H4 (cell line): Measurements from ENCODE around the genes FAM24B and LHPP.

DNA sequence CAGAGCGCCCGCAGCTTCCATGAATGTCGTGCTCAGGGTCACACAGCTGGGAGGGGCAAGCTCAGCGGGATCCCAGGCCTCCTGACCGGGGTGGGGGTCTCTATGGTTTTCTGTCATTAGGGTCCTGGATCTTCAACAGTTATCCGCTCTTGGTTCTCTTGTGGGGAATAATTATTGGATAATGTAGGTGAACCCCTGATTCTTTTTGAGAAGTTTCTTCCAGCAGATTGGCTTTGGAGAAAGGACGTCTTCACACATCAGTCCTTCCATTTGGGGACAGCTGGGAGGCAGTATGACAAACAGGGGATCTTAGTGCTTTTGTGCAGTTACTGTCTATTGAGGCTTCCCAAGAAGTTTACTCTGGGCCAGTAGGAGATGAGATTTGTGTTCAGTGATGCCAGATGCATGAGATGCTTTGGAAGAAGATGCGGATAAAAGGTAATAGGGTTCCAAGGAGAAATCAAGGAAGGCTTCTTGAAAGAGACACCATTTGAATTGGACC, 30.5 kb upstream of the BTBD16 start:
- RAMPAGE, long total RNA, result no peak

DNA sequence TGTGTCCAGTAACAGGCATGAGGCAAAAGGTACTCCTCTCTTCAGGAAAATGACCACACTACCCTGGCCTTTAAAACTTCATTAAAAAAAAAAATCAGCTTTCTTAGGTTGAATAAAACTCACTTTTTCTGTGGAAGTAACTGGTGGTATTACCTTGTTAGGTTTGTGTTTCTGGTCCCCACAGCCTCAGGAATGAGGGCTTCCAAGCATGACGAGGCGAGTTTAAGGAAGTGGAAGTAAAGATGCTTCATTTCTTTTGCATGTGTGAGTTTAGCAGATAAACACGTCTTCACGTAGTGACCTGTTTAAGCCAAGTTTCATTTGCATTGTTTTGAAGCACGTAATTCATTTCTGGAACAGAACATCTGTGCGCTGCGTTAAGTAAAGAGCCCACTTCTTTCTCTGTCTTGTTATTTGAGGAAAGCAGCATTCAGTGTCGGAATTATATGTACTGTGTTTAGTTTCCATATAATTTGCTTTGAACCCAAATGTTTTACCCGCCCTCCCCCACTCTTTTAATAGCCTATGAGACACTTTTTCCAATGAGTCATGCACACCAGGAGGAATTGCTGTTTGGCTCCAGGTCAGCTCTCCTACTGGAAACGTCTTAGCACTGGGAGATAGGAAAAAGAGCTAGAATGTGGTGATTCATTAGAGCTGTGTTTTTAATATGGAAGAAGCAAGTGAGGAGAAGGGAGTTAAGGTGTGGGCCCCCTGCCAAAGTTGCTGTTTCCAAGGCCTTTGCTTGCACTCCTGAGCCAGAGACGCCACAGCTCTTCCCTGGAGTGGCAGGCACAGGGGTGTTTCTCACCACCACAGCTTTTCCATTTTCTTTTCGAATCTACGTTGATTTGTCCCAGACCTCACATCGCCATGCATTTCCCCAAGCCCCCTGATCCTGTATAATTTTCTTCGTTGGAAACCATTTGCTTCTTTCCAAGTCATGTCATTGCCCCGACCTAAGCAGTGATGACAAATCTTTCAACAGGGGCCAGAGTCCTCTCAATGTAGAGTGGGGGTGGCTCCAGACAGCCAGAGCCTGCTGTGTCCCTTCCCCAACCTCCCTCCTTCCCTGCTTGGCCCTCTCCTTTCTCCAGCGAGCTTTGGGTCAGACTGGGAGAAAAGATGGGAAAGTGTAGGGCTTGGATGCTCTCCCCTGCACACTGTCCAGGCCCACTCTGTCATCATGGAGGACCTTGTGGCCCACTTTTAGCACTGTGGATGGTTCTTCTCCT, 36.9 kb downstream of the BTBD16 start:
- RAMPAGE, long total RNA, result no peak

DNA sequence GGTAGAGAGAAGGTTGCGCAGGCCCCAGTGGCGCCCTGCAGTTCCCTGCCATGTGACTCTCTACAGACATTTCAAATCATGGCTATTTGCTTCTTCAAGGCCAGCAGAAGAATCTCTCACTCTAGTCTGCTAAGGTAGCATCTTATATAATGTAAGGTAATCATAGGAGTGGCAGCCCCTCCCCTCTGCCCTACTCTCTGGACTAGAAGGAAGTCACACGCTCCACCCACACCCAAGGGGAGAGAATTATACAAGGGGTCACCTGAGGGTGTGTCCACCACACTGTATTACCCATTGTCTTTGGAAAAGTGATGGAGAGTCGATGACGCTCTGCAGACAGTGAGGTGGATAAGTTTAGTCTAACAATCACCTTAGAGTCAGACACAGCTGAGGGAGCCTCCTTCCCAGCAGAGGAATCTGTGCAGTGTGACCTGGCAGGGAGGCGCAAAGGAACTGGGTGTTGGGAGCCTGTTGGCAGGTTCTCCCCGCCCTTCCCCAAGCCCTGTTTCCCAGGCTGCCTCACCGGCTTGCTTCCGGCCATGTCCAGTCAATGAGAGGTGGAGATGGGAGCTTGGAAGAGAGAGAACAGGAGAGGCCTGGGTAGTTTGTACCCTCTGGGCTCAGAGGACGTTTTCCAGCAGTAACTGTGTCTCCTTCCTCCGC, 35.5 kb upstream of the PLEKHA1 start:
- RAMPAGE, long total RNA, result no peak

DNA sequence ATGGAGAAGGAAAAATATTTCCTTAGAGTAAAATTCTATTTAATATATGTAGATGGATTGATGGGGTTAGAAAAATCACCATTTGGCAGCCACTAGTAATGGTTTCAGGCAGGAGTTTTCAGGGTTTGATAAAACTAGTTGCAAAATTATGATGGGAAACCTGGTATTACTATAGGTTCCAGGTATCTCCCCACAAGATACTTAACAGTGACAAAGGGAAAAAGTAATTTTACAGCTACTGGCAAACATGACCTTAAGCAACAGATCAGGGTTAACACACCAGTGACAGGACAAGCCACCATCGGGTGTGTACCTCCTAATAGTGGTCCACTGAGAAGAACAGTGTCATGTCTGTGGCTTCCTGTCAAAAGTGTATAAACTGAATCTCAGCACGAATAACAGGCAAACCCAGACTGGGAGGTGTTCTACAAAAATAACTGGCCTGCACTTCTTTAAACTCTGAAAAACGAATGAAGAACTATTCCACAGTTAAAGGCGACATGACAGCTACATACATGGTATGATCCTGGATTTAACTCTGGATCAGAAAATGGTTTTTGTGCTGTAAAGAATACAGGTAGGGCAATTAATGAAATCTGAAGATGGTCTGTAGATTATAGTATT, 32.2 kb upstream of the ARMS2 start:
- RAMPAGE, long total RNA, result no peak

GRCh38 chr10:122489299-122489651, 27.9 kb downstream of the HTRA1 start:
- RAMPAGE, long total RNA, result no peak

GRCh38 chr10:122514745-122515366, 45.7 kb upstream of the DMBT1 start:
- RAMPAGE, long total RNA, result no peak

GRCh38 chr10:122620863-122621502, 51.7 kb upstream of the SPADH start:
- RAMPAGE, long total RNA, result no peak

DNA sequence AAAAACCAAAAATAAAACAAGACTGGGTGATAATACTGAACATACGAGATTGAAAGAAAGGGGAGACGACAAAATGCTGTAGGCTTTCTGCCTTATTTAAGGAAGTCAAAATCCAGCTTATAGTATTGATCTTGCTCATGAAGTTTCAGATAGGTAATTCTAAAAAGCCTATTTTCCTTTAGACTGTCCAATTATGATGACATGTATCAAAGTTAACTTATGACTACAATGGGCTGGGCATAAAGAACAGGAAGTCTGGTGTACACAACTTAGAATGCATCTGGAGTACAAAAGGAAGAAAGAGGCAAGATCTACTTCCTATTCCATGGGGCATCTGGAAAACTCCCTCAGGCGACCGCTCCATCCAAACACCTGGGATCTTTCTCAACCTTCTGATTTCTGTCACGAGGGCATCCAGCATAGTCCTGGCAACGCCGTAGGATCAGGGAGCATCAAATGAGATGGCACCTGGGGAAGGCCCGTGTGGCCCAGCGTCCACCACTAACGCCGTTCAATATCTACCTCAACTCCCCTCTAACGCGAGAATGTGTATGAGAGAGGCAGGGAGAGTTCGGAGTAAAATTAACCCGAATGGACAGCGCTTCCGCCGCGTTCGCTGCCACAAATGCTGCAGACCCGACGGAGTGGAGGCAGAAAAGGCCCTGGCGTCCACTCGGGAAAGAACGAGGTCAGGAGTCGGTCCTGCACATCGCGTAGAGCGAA, 472 bp downstream of the FAM24B start:
- RAMPAGE, long total RNA, result no peak

DNA sequence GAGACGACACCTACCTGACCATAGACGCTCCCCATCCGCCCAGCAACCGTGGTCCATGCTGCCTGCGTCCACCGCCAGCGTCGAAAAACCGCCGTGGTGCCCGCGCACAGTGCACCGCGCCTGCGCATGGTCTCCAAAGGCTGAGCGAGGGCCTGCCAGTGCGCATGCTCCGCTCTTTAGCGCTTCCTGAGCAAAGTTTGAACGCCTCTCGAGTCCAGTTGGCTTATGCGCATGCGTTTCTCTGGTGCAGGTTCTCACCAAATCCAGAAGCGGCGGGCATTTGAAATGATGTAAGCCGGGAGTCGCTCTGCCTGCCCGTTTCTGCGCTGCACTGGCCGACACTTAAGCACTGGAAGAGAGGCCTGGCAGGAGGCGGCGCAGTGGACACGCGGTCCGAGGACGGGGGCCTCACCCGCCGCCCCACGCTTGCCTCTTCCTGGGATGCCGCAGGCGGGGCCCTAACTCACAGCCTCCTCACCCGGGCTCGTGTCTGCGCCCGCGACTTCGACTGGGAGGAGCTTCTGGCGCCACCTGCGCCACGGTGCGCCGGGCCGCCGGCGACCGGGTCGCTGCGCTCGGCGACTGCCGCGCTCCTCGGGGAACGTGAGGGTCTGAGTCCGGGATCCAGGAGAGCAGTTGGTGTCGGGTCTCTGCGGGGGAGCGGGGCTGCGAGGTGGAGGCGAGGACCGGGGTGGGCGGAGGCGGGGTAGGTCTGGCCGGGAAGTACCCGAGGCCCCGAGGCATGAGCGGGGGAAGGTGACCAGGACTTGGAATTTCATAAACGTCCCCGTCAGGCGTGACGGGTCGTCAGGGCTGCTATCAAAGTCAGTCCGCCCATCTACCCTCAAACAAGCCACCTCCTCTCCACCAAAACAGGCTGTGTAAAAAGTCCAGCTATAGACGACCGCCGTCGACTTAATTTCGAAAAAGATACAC, at the start of gene FAM24B:
Gene FAM24B, minus strand, starts transcription at position 111 of the 936 bp plus-strand sequence.
- RAMPAGE, long total RNA, result start-site peak on the minus strand centred at position 100 of the sequence, 43 bp wide, 13 reads

DNA sequence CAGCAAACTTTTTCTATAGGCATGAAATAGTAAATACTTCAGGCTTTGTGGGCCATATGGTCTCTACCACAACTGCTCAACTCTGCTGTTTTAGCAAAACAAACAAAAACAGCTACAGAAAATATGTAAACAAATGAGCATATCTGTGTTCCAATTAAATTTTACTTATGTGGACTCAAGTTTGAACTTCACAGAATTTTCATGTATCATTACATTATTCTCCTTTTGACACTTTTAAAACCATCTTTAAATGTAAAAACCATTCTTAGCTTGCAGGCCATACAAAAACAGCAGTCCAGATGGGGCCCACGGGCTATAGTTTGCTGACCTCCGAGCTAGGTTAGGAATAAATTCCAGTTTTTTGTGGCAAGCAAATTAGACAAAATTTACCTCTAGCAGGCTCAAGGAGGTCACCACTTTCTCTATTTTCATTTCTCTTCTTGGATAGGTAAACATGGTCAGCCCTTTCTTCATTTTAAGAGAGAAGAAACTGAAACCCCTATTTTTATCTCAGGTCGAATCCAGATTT, 10.9 kb downstream of the IKZF5 start:
- RAMPAGE, long total RNA, result no peak

GRCh38 chr10:123154658-123155551, 703 bp downstream of the BUB3 start:
- RAMPAGE, long total RNA, result no peak

GRCh38 chr10:123743814-123744443, 77.8 kb downstream of the GPR26 start:
- RAMPAGE, long total RNA, result no peak

- RAMPAGE, long total RNA, result no peak
These were observed 28.6 kb downstream of the CHST15 start for GRCh38 chr10:124064755-124065225.

- RAMPAGE, long total RNA, result no peak
These were observed 5.0 kb downstream of the CHST15 start for GRCh38 chr10:124088129-124089000.

DNA sequence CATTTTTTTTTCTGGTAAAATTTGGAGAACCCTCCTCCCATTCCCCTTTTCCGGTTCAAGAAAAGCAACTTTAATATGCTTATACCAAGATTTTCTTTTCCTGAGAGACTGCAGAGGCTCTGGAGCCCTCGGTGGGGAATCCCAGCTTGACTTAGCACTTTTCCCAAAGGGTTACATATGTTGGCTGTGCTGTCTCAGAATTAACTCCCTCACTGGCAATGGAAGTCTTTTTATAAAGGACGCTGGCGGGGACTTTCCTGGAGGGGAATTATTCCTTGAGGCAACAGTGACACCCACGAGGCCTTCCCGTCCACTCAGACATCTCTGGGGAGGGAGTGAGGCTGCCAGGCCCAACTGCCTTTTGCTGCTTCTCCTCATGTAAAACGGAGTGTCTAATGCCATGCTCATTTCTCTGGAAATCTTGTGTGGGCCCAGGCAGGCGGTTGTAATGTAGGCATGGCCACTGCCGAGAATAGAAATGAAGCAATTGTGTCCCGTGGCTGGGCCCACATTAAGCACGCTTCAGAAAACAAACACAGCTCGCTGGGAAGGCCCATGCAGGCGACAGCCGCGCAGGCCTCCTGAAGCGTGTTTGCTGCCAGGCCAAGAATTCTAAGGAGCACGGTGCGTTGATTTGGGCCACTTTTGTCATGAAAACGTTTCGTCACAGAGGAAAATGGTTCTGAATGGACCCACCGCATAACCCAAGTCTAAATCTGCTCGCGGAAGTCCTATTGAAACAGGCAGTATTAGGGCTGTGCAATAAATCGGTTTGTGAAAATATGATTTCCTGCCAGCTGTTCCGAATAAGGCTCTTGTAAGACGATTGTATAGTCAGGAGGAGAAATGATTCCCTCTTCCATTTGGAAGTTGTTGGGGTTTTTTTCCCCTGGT, 104.0 kb upstream of the CHST15 start:
- RAMPAGE, long total RNA, result no peak

- RAMPAGE, long total RNA, result no peak
These were observed 137.7 kb upstream of the CHST15 start for GRCh38 chr10:124231135-124231509.

DNA sequence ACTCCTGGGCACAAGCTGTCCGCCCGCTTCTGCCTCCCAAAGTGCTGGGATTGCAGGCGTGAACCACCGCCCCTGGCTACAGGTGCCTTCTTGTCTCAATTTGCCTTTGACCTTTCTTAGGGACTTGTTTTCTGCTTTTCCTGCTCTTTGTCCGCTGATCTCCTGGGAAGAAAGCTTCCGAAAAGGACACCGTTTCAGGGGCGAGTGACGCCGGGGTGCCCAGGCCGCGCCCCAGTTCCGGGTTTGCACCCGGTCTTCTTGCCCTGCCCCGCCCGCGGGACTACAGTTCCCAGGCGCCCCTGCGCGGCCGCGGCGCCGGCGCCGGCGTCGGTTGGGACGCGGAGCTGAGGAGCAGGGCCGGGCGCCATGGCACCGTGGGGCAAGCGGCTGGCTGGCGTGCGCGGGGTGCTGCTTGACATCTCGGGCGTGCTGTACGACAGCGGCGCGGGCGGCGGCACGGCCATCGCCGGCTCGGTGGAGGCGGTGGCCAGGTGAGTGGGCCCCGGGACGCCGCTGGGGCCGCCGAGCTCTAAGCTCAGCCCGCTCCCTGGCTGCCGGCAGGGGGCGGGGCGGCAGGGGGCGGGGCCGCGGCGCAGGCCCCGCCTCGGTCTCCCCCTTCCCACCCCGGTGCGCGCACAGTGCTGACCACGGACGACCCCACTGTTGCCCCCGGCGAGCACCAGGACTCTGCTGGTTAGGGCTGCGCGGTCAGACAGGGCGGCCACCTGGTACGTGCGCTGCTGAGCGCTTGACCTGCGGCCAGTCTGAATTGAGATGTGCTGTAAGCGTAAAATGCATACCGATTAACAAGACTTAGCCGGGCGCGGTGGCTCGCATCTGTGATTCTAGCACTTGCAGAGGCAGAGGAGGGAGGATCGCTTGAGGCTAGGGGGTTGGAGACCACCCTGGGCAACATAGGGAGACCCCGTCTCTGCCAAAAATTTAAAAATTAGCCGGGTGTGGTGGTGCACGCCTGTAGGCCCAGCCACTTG, at the start of gene LHPP:
Gene LHPP, plus strand, starts transcription at position 327 of the 992 bp plus-strand sequence.
- RAMPAGE, long total RNA, result no peak

- RAMPAGE, long total RNA, result no peak
These were observed 31.8 kb downstream of the LHPP start for GRCh38 chr10:124493391-124493880.

DNA sequence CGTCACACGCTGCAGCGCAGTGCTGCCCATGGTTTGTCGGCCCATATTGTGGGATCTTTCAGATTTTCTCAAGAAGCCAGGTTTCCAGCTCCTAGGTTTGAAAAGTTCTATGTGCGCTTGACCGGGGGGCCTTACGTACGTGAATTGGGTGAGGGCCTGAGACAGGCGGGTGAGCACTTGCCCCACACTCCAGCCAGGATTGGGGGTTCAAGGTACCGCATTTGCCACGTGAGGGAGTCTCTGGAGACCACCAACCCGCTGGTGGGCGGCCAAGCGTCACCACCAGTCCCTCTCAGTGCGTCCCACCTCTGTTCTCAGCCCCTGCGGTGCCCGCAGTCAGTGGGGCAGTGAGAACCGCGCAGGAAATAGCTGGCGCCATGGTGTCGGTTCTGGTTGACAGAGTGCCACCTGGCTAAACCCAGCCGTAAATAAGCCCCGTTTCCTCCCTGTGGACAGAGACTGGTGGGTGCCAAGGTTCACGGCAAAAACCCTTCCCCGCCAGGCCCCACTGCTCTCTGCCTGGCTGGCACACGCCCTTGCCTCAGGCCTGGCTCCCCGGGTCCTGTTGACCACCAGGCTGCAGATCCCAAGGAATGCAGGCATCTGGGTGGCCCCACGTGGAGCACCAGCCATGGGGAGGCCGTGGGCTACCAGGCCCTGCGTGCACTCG, 139.8 kb downstream of the LHPP start:
- RAMPAGE, long total RNA, result no peak

DNA sequence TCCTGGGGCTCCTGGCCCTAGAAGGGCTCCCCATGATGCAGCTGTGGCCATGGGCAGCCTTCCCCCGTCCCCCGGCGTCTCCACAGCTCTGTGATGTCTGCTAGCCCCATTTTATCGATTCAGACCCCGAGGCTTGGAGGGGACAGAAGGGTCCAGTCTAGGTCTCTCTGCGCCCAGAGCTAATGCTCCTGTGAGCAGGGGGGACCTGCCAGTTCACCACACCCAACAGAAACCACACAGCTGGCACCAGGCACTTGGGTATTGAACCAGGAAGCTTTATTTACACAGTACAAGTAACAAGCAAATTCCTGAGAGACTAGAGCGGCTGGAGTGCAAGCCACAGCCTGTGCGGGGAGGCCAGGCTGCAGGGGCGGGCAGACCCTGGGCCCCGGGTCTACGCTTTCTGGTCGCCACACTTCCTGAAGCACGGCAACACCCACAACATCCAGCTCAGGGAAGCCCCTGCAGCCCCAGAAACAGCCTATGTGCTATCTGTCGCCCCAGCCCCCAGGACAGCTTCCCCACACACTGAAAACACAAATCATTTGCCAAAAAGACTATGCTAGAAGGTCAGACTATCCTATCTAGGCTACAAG, 125.0 kb downstream of the FAM53B start:
- RAMPAGE, long total RNA, result no peak